Metastatic Lung Carcinoma in the Adrenal Gland (tissue), 1 donor: ENCODE measurements around the genes UNC79 and IFI27L2.

GRCh38 chr14:93208499-93209031 is 1.5 kb downstream of the UBR7 start:
- PRO-cap, result no peak

- PRO-cap, result no peak
Measured at GRCh38 chr14:93288212-93289152, 44.4 kb downstream of the BTBD7 start.

DNA sequence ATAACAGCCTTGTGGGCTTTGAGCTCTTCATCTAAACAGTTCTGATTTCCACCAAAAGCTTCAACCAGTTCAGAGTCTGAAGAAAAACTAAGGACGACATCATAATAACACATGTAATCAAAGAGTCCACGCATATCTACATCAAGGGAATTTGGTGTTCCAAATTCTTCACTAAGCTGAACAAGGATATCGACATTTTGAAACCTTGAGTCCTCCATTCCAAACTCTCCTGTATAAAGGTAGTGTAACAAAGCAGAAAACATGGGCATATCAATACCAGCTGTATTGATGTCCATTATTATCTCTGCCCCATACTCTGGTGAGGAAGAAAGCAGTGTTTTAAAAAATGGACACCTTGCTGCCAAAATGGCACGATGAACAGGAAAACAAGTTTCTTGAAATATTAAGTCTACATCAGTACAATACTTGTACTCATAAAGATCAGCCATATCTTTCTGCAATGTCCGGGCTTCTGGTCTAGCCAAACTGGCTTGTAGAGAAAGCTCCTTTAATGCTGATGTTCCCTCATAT is 38.6 kb downstream of the BTBD7 start:
- PRO-cap, result no peak

DNA sequence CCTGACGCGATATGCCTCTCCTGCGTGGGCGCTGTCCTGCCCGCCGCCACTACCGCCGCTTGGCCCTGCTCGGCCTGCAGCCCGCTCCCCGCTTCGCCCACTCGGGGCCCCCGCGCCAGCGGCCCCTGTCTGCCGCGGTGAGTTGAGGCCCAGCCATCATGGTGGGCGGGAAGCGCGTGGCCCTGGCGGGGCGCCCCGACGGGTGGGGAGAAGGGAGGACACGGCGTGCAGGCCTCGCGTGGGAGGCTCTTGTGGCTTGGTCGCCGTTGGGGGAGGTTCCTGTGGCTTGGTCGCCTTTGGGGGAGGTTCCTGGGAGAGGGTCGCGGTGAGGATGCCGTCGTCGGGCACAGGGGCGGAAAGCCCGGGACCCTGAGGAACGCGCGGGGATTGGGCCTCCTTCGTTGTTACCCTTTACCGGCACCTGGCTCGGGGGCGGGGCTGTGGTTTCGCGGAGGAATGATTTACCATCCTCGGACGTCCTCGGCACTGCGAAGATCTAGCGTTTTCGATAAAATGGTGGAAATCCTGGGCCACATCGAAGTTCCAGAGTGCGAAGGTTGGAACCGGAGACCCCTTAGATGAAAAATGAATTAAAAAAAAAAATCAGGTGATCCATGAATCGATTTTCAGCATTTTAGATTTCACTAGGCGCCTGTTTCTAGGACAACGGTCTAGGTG is 415 bp downstream of the COX8C start:
- PRO-cap, result no peak

DNA sequence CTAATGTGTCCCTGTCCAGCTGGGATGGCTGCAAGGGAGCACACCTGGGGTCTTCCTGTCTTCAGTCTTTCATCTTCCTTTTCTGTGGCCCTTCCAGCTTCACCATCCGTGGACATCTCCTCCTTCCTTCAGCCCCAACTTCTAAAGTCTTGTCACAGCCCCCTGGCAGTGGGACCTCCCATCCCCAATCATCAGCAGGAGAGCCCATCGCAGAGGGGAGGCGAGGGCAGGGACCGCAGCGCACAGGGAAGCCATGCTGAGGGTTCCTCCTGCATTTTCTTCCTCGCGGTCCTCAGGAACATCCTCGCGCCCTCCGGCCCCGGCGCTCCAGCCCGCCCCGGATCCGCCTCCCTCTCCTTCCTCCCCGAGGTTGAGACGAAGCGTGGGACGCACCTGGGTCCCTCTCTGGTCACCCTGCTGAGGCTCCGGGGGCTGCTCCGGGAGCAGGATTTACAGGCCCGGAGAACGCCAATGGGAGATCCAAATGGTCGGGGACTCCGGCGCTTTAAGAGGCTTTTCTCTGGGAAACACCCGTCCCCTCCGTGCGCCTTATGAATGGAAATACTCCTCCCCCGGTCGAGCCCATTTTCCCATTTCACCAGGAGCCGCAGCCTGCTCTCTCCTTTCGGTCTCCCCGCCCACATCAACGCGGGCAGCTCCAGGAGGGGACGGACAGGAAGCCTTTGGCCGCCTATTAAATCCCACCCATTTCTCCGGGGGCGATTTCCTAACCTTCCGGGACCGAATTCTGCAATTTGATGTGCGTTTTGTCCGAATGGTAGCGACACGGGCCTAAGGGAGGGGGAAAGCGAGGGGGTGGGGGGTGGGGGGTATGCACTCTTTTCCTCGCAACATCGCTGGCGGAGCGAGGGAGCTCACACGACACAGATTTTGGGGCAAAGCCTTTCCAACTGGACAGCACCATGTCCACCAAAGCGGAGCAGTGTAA is at the start of gene UNC79:
TSS of gene UNC79 (plus strand) at position 833 of the 949 bp plus-strand sequence.
- PRO-cap, result no peak

DNA sequence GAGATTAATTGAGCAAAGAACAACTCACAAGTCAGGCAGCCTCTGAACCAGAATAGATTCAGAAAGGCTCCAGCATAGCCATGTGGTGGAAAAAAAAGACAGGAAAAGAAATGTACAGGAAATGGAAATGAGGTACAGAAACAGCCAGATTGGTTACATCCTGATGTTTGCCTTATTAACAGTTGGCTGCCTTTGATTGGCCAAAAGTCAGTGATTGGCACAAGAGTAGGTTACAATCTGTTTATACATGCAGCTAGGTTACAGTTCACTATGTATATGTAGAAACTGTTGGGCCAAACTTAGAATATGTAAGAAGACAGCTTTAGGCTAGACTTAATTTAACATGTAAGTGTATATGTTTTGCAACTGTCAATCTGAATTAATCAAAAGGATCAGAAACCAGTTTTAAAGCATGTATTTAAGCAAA is 118.9 kb downstream of the UNC79 start:
- PRO-cap, result no peak

GRCh38 chr14:93748141-93749168 is 39.8 kb downstream of the PRIMA1 start:
- PRO-cap, result no peak

GRCh38 chr14:93753352-93753668 is 35.0 kb downstream of the PRIMA1 start:
- PRO-cap, result no peak

DNA sequence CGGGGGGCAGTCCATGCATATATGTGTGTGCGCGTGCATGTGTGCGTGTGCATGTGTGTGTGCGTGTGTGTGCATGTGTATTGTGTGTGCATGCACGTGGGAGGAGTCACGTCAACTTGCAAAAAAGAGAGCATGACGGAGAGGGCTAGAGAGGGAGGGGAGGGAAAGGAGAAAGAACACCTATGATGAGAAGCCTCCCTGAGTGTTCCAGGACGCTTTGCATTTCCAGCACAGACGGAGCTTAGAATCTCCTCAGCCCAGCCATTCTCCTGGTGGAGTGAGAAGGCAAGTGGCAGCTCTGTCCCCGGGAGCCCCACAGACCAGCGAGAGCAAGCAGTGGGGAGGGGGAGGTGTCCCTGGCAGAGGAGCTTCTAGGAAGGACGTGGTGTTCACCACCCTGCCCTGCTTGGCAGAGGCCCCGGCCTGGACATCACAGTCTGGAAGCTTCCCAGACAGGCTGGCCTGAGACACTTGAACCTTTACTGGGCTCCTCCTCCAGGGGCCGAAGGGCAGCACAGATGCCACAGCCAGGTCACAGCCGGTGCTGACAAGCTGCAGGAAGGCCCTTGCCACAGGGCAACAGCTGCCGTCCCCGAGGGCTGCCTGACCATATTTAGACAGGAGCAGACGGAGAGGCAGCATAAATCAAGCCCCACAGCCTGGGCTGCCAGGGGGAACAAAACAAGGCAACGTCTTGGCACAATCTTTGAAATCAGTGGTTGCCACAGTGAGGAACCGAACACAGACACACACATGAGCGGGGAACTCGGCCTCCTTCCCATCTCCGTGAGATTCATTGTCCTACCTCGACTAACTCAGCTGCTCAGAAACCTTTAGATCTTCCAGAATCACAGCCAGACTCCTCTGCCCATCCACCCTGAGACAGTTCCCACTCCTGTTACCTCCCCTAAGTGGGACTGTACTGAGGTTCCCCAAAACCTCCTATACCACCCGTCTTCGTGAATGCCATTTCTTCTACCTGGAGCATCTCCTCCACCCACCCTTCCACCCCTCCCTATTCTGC is 28.5 kb downstream of the PRIMA1 start:
- PRO-cap, result no peak

DNA sequence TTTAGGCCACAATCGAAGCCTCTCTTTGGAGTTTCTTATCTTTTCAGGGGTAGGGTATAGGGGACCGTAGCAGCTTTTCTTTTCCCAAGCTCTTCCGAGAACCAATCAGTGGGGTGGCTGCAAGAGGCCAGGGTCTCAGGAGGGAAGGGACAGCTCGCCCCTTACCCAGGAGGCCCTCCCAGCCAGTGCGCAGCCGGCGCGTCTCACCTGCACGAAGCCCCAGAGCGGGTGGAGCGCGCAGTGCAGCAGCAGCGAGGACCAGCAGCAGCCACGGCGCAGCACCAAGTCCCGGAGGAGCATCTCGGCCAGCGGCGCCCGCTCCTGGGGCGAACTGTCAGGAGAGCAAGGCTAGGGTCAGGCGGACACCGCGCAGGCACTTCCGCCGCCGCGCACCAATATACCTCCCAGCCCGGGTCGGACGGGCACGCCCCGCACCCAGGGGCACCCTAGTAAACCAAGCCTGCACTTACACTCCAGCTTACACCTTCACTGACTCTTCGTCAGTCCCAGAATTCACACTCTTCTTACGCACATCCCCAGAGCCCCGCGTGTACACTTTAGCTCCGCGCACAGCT is 779 bp downstream of the PRIMA1 start:
- PRO-cap, result no peak

- PRO-cap, result no peak
Measured at GRCh38 chr14:93926591-93927276, 410 bp upstream of the FAM181A start.

GRCh38 chr14:93980698-93981687 is 4.6 kb upstream of the ASB2 start:
- PRO-cap, result no peak

GRCh38 chr14:94046680-94047161 is 20.6 kb downstream of the OTUB2 start:
- PRO-cap, result no peak

GRCh38 chr14:94047896-94048133 is 21.7 kb downstream of the OTUB2 start:
- PRO-cap, result no peak

DNA sequence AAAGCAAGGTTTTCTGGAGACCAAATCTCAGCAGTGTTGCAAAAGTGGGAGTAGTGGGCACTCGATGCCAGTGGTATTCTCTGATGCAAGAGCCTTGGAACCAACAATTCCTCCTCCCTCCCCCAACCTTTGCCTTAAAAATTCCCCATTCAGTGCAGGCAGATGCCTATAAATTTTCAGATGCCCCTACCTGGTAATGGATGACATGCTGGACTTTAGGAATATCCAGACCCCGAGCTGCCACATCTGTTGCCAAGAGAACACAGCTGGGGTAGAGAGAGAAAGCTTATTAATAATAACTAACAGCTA is 23.4 kb downstream of the DDX24 start:
- PRO-cap, result no peak

DNA sequence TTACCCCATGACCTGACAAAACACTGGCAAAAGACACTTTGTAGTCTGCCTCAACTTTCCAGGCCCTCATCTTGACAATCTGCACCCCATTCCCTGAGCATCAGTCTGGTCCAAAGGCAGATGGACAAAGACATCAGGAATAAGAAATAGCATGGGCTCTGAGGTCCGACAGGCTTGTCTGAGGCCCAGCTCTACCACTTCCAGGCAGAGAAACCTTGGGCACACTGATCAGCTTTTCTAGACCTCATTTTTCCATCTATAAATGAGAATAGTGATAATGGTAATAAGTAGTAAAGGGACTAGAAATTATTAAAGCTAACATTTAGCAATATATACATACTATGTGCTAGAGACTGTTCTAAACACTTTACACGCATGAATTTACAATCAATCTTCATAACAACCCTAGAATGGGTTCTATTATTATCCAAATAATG is 21.8 kb downstream of the DDX24 start:
- PRO-cap, result no peak

GRCh38 chr14:94077478-94078200 is 3.4 kb downstream of the DDX24 start:
- PRO-cap, result no peak

GRCh38 chr14:94109185-94109784 is 20.1 kb downstream of the IFI27L2 start:
- PRO-cap, result no peak

DNA sequence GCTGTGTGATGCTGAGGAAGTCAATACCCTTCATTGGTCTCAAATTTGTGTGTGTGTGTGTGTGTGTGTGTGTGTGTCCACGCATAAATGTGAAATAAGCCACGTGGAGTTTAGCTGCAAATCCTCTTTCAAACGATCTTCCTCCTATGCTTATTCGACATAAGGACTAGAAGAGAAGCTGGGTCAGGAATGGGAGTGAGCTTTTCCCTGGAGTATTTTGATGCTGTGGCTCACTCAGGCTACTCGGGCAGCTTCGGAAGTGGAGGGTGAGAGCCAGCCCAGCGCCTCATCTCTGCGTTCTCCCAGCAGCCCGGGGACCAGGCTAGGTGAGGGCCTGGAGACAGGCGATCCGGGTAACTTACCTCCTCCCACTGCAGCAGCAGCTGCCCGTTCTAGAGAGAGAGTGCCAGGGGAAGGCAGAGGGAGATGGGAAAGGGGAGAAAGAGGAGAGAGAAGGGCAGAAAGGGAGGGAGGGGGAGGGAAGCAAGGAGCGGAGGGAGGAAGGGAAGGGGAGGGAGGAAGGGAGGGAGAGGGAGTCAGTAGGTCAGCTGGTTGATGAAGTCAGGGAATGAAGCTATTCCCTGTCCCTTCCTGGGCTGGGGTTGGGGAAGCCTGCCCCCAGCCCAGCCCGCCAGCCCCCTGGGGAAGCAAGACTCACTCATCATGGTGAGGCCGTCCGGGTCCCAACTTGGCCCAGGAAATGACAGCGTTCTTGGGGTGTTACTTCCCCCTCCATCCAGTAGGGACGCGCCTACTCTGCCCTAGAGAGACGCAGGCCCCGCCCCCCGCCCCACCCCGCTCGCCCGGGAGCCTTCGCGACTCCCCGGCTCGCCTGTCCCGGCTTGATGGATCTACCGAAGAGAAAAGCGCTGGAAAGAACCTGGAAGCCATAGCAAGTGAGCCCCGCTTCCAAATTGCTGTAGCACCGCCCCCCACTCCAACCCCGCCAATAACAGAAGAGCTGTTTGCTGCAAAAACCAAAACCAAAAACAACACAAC is at the start of gene IFI27L2:
TSS of gene IFI27L2 (minus strand) at position 705 of the 999 bp plus-strand sequence.
- PRO-cap, result bidirectional peak, plus-strand start at position 835 of the sequence, minus-strand start at position 690 of the sequence

DNA sequence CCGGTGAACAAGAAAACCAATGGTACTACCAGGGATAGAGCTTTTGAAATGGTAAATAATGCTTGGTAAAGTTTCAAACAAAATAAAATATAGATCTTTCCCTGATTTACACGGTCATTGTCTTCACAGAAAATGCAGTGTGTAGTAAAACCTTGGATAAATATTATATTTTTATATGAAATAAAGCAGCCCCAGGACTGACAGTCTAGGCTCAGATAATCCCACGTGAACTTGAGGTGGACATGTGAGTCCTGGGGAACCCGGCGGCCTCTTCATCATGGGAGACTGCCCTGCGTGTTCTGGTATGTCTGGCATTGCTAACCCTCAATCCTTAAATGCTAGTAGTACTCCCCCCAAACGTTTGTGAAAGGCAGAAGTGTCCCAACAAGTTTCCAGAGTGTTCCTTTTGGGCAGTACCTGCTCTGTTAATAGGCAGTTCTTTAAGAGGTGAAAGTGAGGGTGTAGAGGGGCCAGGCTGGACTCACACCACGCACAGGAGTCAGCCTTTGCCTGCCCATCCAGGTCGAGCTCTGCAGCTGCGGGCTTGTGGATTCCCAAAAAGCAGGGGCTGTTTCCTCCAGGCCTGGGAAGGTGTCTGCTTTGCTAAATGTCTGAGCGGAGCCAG is 1.1 kb upstream of the SERPINA10 start:
- PRO-cap, result no peak